Foreskin keratinocyte (primary cell): ENCODE results near the gene GRIA1.

DNA sequence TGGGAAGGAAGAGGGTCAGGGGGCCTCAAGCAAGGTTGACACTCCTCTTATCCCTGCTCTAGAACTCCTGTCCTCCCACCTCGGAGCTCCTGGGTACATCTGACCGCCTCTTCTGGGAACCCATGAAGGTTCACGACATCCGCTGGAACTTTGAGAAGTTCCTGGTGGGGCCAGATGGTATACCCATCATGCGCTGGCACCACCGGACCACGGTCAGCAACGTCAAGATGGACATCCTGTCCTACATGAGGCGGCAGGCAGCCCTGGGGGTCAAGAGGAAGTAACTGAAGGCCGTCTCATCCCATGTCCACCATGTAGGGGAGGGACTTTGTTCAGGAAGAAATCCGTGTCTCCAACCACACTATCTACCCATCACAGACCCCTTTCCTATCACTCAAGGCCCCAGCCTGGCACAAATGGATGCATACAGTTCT, 7.5 kb downstream of the GPX3 start:
- RAMPAGE, total RNA: no peak

- RAMPAGE, total RNA: no peak
Measured at GRCh38 chr5:151039988-151040949, 19.9 kb downstream of the GPX3 start.

GRCh38 chr5:151078157-151079276, 2.3 kb downstream of the TNIP1 start:
- RAMPAGE, total RNA: no peak

DNA sequence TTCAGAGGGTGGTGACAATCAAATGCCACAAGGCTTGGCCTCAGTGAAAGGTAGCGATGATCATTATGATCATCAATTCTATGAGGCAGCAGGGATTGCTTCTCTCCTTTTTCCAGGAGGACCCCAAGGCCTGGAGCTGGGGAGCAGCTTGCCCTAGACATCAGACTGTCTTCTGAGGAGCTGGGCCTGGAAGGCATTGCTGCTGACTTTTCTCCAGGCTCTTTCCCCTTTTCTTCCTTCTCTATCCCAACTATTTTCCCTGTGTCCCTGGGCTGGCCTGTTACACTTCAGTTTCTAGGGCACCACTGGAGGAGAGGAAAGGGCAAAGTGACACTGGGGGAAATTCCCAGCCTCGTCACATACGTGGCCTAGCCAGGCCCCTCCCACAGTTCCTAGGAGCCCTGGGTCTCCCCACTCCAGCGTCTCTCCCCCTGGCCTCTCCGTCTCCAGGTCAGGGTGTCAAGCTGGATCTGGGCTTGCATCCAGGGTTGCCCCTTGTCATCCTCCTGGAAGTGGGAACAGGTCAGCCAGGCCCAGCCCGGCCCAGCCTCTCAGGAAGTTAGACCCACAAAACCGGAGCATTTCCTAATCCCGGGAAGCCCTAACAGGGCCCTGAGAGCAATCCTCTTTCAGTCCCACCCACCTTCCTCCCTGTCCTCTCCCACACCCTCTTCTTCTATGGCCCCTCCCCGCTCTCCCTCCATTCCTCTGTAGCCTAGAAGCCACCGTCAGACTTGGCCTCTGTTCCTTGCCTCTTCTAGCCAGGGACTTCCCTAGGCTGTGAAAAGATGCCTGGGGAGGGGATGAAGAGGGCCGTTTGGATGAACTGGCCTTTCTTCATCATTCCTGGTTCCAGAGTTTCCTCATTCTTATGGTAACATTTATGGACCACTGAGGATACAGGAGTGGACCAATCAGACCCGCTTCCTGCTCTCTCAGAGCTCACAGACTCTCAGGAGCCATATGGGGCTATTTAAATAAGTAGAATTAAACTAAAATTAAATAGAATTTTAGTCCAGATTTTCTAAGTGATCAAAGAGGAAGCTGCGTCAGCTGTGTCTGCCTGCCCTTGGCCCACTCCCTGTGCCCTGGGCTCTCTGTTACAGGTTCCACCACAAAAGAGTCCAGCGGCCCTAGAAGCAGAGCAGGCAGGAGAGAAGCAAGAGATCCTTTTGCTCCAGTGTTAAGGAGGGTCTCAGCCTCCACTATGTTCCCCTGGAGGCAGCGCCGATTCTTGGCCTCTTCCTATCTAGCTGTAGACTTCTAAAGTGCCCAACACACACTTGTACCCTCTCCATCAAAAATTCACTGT, 4.9 kb upstream of the TNIP1 start:
- RAMPAGE, total RNA: no peak

GRCh38 chr5:151106291-151106826, 25.5 kb upstream of the TNIP1 start:
- RAMPAGE, total RNA: no peak

GRCh38 chr5:151106830-151107638, 26.2 kb upstream of the TNIP1 start:
- RAMPAGE, total RNA: no peak

DNA sequence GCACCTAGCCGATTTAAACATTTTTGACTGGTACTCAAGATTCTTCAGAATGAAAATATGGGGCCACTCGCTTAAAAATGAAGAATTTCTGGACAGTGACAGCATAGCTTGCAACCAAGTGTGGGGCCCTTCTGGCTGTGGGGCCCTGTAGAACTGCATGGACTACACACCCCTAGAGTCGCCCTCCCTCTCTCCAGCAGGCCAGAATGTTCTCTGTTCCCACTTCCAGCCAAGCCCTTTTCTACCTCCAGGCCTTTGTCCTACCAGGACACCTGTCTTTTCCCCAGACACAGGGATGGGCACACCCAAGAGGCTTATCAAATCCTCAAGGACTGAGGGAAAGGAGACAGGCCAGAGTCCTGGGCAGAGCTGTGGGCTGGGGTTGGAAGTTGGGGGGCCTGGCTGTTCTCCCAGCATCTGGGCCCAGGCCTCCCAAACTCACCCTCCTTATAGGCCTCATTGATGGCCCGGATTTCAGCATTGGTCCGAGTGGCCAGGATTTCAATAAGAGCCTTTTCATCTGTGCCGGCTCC, 38.1 kb upstream of the TNIP1 start:
- RAMPAGE, total RNA: no peak

DNA sequence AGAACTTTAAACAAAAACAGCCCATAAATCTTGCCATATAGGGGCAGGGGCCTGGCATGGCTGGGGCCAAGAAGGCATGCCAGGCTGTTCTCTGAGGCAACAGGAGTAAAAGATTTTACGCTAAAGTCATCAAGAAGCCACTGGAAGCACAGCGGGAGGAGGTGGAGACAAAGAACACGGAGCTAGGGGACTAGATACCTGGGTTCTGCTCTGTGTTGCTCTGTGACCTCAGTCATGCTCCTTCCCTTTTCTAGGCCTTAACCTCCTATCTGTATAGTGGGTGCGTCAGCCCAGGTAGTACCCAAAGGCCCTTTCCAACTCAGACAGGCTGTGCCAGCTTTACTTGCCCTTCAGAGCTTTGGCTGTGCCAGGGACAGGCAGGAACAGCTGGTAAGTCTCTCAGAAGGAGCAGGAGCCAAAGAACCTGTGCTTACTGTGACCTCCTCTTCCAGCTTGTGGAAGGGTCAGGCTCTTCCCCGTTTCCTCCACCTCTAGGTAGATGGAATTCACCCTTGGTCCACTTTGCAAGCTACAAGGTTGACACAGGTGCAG, 1.9 kb downstream of the CCDC69 start:
- RAMPAGE, total RNA: no peak

- RAMPAGE, total RNA: no peak
Measured at GRCh38 chr5:151238207-151238920, 14.5 kb upstream of the CCDC69 start.

GRCh38 chr5:151263825-151264618, 11.0 kb downstream of the GM2A start:
- RAMPAGE, total RNA: no peak

- RAMPAGE, total RNA: no peak
Measured at GRCh38 chr5:151348642-151349410, 1.5 kb upstream of the SLC36A2 start.

DNA sequence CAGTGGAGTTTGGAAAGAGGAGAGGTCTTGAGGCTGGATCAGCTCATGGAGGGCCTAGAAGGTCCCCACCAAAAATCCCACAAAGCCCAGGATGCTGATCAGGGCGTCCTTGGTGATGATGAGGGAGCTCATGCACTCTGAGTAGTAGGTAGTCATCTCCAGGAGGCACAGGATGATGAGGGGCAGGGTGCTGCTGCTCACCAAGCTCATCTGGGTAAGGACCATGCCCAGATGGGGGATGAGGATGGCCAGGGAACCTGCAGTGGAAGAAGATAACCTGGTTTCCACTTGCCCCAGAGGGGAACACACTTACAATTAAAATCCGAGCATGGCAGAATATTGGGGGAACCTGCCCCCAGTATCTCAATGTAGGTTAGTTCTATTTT, 19.0 kb upstream of the SLC36A2 start:
- RAMPAGE, total RNA: no peak

DNA sequence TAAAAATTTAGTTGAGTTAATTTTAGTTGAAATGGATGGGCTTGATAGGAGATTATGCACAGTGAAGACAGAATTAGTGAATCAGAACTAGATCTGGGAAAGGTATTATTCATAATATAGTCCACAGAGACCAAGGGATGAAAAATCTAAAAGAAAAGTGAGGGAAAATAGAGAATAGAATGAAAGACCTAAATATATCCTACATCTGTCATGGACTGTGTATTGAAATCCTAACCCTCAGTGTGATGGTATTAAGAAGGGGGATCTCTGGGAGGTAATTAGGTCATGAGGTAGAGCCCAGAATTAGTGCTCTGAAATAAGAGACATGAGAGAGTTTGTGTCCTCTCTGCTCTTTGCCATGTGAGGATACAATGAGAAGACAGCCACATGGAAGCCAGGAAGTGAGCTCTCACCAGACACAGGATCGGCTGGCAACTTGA, 13.0 kb upstream of the SLC36A1 start:
- RAMPAGE, total RNA: no peak

GRCh38 chr5:151815419-151816362, 43.9 kb downstream of the G3BP1 start:
- RAMPAGE, total RNA: no peak

GRCh38 chr5:153490090-153491077, at the start of gene GRIA1:
TSS of gene GRIA1 (plus strand) at chr5:153490670.
- RAMPAGE, total RNA: no peak

DNA sequence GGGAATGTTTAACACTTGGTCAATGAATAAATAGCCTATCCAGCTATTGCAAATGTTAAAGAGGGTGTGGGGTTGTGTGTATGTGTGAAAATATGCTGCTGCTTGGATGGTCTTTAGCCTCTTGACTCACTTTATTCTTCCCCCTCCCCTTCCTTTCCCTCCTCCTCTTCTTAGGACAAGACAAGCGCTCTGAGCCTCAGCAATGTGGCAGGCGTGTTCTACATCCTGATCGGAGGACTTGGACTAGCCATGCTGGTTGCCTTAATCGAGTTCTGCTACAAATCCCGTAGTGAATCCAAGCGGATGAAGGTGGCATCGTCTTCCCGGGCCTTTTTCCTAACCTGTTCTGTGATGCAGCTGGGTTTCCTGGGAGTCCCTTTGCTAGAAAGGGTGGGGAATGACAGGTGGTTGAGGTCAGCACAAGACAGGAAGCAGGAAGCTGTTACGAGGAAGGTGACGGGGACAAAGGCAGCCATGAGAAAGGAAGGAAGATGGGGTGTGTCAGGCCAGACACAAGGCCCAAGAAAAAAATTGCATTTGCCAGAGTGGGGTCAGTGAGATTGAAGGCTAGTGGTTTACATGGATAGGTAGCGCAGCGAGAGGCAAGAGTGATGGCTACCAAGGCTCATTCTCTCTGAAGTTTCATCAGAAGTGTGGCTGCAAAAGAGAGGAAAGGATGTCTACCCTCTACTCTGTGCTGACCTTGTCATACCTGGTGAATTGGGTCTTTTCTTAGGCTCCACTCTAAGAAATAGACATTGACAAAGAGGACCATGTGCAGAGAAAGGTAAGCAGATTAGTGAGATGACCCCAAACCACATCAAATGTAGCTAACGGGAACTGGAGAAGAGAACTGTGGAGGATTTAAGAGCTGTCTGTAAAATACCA, 236.3 kb downstream of the FAM114A2 start:
- RAMPAGE, total RNA: no peak

GRCh38 chr5:154191519-154192423, 1.2 kb downstream of the GALNT10 start:
- RAMPAGE, total RNA: no peak

- RAMPAGE, total RNA: no peak
Measured at GRCh38 chr5:154194231-154194812, 3.8 kb downstream of the GALNT10 start.

- RAMPAGE, total RNA: no peak
Measured at GRCh38 chr5:154238798-154239592, 48.5 kb downstream of the GALNT10 start.

- RAMPAGE, total RNA: no peak
Measured at GRCh38 chr5:154447265-154447735, 1.5 kb downstream of the SAP30L start.